AG08470 (cell line): ENCODE results near the genes NSG1 and STX18.

DNA sequence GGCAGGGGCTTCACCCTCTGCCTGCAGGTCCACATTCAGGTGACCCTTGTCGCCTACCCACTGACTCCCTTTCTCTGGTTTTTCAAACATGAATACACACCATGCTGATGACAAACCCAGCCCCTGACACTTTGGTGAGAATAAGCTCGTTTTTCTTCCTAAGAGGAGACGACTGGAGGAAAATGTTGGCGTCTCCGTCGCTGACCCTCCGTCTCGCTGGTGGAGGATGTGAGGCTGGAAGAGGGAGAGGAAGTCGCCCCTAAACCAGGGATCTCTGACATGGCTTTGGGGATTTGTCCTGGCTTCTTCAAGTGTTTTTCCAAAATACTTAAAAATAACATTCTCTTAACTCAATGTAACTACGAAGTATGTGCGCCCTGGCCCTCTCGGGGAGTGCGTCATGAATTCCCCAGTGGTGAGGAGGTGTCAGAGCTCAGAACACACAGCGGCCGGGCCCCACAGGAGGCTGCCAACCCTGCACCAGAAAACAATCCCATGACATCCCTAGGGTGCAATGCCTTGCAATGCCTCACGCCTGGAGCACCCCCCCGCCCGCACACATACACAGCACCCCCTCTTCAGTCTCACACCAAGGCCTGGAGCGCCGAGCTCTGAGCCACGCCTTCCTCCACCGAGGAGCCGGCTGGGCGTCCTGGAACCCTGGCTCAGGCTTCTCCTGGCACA, 108.5 kb upstream of the ADRA2C start:
- RRBS, result 30% methylated on average over 2 of the region's 24 CpGs

- RRBS, result no CpG with 5 or more reads among the region's 3 CpGs
Measured at GRCh38 chr4:3677825-3678088, 88.4 kb upstream of the ADRA2C start.

GRCh38 chr4:3746195-3746609, 20.0 kb upstream of the ADRA2C start:
- RRBS, result no CpG with 5 or more reads among the region's 20 CpGs

DNA sequence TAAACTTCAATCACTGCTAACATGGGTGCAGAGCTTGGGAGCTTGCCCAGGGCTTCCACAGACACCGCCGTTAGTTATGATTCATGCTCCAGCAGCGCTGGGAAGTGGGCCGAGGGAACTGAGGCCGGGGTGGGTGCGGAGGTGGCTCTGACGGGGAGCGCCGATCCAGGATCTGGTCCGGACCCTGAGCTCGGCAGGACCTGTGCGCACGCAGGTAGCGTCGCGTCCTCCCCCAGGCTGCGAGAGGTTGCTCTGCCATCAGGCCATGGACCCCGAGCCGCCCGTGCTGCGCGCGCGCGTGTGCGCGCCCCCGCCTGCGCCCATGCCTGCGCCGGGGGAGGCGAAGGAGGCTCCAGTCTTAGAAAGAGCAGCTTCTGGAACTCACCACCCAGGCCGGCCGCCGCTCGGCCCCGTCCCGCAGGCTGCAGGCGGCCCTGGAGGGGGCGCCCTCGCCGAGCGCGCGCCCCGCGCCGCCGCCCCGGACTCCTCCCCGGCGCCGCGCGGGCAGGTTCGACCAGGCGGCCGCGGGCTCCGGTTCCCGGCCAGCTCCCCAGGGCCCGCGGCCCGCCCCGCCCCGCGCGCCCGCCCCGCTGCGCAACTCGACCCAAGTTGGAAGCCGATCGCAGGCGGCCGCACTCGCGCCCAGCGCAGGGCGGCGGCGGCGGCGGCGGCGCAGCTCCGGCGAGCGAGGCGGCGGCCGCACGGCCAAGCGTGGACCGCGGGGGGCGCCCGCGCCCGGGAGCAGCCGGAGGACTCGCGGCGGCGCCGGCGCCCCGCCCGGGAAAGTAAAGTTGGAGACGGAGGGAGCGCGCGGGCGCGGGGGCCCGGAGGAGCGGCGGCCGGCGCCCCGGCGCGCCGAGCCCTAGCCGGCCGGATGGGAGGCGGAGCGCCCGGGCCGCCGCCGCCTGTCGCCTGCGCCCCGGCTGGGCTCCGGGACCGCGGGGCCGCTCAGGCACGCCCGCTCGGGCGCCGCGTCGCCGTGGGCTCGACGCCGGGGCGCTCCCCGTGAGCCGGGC, 596 bp upstream of the ADRA2C start:
- RRBS, result 3% methylated on average over 71 of the region's 153 CpGs

DNA sequence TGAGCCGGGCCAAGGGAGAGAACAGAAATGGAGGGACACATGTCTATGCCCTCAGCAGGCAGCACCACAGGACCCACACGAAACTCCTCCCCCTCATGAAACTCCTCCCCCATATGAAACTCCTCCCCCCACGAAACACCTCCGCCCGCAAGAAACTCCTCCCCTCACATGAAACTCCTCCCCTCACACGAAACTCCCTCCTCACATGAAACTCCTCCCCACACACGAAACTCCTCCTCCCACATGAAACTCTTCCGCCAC, 14.9 kb downstream of the ADRA2C start:
- RRBS, result no CpG with 5 or more reads among the region's 8 CpGs

DNA sequence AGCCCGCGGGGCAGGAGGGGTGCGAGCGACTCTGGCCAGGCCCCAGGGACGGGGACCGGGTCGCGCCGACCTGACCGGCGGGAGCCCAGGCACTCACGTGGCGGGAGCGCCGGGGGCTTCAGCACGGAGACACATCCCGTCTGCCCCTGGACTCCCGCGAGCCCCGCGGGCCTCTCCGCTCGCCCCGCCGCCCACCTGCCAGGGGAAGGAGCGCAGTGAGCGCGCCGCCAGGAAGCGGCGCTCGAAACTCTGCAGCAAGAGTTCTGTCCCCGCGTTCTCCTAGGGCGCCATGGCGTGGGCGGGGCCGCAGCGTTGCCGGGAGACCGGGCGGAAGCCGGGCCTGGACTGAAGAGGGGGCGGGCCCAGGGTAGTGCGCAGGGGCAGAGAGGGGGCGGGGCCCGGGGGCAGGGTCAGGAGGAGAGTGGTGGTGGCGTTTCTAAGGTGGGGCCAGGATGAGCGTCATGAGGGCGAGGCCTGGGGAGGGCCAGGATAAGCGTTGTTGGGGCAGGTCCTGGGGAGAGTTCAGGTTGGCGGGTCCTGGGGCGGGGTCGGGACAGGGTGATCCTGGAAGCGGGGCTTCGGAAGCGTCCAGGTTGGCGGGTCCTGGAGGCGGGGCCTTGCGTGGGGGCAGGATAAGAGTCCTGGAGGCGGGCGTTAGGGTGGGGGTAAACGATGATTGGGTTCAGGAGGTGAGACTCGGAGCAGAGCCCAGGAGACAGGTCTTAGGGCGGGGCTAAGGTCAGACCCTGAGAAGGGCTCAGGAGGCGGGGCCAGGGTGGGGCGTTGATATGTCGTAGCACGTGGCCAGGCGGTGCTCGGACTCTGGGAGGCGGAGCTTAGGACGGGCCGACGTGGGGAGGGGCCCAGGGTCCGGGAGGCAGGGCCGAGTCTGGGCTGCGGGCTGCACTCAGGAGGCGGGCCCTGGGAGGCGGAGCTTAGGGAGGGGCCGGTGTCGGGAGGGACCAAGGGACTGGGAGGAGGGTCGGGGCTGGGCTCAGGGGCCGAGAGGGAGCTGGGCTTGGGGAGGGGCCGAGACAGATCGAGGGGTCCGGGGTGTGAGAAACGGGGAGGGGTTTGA, 189.3 kb downstream of the ADRA2C start:
- RRBS, result 0% methylated on average over 3 of the region's 88 CpGs

DNA sequence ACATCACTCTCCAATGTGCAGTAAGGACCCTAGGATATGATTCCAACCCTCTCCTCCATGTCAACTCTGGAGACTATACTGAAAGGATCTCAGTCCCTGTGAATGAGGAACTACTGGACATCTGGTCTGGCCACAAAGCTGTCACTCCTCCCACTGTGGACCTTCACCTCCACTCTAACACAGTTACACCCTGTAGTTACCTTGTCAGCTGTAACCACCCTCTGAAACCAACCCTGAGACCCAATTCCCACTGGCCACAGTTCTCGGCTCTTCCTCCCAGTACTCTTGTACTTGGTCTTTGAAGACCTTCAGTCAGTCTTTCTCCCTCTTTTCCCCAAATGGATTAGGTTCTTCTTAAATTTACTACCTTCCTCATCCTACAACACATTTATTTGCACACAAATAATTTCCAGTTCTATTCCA, 2.8 kb downstream of the TMEM128 start:
- RRBS, result no CpG with 5 or more reads among the region's 1 CpG

DNA sequence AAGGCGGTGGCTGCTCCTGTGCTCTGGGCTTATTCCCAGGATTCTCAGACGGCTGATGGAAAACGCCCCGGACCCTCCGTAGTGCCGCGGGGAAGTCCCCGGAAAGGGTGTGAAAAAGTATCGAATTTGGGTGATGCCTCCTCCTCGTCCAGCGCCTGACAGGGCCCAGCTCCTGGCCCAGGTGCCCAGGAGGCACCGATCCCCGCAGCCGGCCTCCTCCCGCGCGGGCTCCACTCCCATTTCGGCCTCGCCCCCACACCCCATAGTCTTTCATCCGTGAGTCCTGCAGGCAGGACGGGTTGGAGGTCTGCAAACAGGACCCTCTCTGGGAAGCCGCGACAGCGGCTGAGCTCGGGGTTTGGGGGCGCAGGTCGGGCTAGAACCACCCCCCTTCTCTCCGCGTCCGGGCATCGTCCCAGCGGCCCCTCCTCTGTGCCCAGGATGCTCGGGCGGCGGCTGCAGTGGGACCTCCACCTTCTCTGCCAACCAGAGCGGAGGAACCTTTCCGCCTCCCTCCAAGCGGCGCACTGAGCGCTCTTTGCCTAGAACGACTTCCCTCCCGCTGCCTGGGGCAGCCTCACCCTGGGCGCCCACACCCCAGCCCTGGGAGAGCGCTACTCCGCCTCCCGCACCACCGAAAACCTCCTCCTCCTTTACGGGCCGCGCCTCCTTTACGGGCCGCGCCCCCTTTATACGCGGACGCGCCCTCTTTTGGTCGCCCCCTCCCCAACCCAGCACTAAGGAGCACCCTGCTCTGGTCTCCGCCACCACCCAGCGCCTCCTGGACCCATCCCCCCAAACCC, 883 bp upstream of the NSG1 start:
- RRBS, result 5% methylated on average over 5 of the region's 60 CpGs

GRCh38 chr4:4386621-4387294, at the start of gene NSG1:
TSS of gene NSG1 (plus strand) at chr4:4387102.
- RRBS, result 6% methylated on average over 61 of the region's 85 CpGs

- RRBS, result no CpG with 5 or more reads among the region's 7 CpGs
Measured at GRCh38 chr4:4473777-4474143, 68.1 kb downstream of the STX18 start.

GRCh38 chr4:4541656-4542659, at the start of gene STX18:
TSS of gene STX18 (minus strand) at chr4:4542048.
- RRBS, result 2% methylated on average over 12 of the region's 79 CpGs

DNA sequence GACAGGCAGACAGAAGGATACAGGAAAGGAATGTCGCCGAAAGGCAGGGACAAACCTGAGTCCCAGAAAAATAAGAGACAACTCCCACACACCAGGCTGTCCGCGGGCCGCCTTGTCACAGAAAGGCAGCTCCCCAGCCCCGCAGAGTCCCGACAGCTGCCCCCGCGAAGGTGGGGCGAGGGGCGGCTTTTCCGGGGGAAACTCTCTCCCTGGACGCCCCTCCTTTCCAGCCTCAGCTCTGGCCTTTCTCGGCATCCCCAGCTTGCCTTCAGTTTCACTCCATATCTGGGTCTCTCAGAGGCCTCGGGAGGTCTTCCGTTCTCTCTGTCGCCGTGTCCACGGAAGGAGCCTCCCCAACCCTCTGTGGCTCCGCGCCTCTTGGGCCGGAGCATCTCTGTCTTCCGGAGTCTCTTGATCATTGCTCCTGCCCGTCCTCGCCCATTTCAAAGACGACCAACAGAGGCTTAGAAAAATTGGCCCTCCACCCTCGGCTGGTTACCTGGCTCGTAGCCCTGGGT, 6.1 kb upstream of the MSX1 start:
- RRBS, result no CpG with 5 or more reads among the region's 28 CpGs

GRCh38 chr4:4867047-4868028, 7.9 kb downstream of the MSX1 start:
- RRBS, result 35% methylated on average over 14 of the region's 65 CpGs

DNA sequence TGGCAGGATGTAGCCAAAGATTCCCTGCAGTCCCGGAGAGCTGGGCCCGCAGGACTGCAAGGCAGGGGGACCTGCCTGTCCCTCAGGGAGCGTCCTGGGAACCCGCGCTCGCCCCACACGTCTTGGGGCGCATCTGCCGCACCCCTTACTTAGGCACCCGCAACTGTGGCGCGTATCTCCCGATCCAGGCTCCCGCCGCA, 761 bp upstream of the STK32B start:
- RRBS, result no CpG with 5 or more reads among the region's 15 CpGs

DNA sequence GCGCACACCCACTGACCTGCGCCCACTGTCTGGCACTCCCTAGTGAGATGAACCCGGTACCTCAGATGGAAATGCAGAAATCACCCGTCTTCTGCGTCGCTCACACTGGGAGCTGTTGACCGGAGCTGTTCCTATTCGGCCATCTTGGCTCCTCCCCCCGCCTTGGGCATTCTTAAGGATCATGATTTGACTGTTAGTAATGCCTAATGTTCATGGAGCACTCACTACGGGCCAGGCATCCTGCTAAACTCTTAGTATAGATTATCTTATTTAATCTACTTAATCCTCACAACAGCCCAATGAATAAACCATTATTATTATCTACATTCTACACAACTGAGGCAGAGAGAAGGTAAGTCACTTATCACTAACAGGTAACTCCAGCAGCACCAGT, 263.9 kb downstream of the EVC2 start:
- RRBS, result no CpG with 5 or more reads among the region's 10 CpGs

DNA sequence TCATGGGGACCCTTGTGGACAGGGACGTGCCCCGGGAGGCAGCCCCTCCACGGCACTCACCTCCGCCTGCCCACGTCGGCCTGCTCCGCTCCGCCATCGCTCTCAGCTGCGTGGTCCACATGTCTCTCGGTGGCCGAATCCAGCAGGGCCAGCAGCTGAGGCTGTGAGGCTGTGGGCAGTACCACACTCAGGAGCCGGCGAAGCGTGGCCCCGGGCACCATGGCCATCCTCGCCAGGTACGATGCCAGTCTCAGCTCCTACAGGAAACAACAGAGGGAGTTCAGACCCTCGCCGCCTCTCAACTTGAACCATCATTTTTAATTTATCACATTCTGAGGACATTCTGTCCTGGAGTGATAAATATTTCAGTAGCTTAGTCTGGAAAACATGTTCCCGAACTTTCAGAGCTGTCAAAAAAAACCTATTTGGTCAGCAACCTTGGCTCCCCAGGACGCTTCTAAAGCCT, 139.9 kb downstream of the EVC2 start:
- RRBS, result no CpG with 5 or more reads among the region's 22 CpGs

DNA sequence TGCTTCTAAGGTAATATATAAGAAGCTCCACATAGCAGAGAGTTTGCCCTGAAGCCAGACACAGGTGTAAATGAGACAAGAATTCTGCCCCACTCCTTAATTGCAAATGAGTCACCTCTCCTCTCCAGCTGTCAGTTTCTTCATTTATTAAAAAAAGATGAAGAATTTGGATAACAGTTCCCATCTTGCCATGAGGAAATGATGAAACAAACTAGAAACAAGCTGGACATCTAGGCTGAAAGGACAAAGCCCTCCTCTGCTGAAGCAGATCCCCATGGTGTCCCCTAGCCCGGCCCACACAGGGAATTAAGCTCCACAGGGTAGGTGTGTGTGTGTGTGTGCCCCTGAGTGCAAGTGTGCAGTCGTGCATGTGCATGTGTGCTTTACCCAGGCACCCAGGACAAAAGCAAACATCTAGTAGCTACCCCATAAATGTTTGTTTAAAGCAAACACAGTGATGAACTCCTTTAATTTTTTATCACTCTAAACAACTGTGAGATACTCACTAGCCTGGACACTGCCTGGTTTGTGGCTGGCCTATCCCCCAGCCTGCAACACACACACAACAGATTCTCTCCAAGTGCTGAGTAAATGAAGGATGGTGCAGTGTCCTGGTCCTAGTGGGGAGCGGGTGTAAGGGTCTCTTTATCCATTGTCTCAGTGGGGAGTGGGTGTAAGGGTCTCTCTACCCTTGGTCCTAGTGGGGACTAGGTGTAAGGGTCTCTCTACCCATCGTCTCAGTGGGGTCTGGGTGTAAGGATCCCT, 853 bp upstream of the EVC start:
- RRBS, result no CpG with 5 or more reads among the region's 4 CpGs

DNA sequence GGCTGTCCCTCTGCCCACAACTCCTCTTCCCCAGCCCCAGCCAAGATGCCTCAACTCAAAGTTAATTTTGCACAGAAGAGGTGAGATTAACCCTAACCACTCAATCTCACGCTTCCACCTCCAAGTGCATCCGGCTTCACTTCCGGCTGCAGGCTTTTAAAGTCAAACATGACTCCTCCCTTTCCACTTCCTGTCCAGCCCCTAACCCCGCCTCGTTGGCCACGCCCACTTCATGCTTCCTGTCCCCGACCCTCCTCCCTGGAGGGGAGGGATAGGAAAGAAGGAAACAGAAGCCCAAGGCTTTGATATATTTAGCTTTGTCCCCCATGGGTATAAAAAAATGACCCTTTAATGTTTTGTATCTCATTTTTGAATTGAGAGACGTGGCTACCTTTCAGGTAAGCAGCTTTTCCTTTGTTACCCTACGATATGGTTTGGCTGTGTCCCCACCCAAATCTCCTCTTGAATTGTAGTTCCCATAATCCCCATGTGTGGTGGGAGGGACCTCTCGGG, 22.4 kb downstream of the JAKMIP1 start:
- RRBS, result no CpG with 5 or more reads among the region's 10 CpGs

DNA sequence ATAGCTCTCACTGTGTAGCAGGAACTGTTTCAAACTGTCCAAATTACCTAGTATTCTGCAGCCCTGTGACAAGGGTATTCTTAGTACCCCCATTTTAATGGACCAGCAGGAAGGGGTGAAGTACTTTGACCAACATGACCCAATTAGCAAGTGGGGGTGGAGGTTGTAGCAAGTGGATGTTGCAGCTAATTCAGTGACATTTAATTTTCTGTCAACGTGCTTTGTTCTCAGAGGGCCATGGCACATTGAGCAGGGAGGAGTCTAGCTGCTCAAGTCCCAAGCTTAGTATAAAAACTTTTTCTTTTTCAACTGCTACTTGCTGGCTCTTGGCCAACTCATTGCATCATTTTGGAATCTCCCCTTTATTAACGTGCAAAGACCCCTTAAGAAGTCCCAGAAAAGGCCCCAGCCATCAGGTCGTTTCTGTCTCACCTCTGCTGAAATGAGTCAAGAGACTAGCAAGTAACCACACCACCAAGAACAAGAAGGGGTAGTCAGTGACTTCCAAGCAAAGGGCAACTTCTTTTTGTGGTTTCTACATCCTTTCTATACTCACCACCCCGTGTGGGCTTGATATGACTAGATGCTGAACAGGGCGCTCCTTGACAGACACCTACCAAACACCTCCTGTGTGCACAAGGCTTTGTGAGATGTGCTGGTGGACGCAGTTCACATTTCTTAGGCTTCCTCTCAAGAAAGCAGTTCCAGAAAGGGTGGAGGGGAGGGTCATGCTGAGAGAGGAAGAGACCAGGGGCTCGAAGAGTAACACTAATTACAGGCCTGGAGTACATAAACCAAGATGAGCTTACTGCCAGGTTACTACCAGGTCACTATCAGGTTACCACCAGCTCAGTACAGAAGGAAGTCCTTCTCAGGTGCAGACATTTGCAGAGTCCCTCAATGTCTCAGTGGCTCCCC, 19.5 kb downstream of the JAKMIP1 start:
- RRBS, result no CpG with 5 or more reads among the region's 7 CpGs

GRCh38 chr4:6223015-6223340, 22.6 kb upstream of the JAKMIP1 start:
- RRBS, result no CpG with 5 or more reads among the region's 7 CpGs